Ishikawa (cell line): ENCODE measurements around a stretch of chr11.

DNA sequence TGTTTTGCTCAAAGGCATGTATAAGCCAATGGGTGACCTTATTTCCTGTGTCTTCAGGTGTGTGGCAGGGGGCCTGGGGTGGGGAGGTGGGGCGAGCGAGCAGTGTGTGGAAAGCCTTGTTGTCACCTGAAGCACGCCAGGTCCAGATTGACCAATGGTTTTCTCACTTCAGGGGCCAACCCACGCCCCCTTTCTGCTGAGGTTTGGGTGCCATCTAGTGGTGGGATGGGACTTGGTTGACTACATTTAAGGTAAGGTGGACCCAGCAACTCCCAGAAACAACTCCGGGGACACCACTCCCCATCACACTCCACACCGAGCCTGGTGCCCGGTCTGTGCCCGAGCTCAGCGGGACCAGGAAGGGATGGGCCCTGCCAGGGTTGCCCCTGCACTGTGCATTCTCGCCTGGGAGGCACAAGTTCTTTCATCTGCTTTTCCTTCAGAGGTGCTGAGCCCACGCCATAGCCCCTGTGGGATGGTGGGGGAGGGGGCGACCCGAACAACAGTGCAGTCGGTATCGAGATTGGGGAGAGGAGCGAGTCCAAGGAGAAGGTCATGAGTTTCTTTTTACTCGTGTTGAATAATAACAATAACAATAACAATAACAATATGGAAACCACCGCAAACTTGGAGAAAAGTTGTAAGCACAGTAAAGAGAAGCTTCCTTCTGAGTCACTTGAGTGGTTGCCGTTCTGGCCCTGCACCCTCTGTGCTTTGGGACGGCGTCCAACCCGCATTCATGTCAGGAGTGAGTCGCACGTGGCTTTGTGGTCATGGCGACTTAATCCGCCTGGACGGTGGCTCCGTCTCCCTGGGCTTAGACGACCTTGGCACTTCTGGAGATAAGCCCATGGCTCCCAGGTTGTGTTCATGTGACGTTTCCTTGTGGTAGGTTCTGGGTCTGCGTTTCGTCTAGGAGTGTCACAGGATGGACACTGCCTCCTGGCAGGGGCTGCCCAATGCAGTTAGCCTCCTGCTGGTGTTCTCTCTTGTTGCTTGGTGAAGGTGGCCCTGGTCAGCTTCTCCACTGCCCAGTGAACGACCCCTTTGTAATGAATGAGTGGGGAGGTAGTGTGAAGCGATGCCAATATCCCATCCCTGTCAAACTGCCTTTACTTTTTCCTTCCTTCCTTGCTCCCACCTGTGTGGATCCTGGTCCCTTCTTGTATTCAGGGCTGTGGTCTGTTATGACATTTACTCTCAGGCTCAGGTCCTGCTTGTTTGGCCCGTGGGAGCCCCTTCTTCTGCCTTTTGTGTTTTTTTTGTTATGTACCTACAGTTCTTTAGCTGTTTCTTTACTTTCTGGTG lies 40.4 kb downstream of the TPCN2 start:
- RRBS, result no CpG with 5 or more reads among the region's 35 CpGs

DNA sequence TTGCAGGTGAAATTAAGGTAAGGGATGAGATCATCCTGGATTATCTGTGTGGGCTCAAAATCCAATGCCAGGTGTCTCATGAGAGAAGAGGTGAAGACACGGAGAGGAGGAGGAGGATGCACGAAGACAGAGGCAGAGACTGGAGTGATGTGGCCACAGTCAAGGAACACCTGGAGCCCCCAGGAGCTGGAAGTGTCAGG lies 47.4 kb upstream of the SMIM38 start:
- RRBS, result no CpG with 5 or more reads among the region's 2 CpGs

GRCh38 chr11:69123510-69124054 lies 32.2 kb upstream of the SMIM38 start:
- RRBS, result no CpG with 5 or more reads among the region's 14 CpGs

- RRBS, result no CpG with 5 or more reads among the region's 18 CpGs
Measured at GRCh38 chr11:69273031-69273698, 20.8 kb upstream of the MYEOV start.

DNA sequence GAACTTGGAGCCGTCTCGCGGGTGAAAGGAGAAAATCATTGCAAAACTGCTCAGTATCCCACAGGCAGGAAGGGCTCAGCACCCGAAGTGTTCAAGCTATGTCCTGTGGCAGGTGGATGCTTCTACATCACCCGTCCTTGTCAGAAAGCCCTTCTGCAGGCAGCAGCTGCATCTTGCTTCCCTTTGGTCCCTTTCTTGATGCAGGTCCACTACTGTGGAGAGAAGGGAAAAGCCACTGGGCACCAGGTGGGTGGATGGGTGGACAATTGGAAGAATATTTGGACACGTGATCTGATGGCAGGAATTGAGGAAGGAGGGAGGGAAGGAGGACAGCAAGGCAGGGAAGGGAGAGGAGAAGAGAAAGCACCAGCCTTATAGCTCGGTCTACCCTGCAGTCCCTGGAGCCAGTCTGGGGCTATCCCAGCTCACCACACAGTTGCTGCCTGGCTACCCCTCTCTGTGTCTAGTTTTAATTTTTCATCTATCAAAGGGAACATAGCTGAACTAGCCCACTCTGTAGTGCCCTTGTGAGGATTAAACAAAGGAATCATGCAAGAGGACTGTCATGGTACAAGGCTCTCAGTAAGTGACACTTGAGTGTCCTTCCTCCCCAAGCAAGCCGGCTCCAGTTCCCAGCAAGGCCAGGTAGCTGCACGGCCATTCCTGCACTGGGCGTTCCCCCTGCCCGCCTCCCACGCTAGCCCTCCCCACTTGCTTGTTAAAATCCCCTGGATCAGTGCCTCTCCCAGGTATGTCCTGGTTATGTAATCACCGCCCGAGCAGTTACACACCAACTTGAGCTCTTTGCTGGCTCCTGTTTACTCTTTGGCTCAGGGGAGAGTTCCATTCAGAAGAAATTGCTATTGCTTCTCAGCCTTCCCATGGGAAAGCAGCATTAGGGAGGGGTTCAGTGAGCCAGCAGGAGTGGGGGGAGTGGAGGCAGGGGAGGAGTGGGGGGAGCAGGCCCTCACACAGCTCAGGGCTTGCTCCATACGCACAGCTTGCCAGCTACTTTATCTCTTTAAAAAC lies 19.6 kb upstream of the MYEOV start:
- RRBS, result no CpG with 5 or more reads among the region's 15 CpGs

- RRBS, result no CpG with 5 or more reads among the region's 13 CpGs
Measured at GRCh38 chr11:69356670-69357162, 62.8 kb downstream of the MYEOV start.

DNA sequence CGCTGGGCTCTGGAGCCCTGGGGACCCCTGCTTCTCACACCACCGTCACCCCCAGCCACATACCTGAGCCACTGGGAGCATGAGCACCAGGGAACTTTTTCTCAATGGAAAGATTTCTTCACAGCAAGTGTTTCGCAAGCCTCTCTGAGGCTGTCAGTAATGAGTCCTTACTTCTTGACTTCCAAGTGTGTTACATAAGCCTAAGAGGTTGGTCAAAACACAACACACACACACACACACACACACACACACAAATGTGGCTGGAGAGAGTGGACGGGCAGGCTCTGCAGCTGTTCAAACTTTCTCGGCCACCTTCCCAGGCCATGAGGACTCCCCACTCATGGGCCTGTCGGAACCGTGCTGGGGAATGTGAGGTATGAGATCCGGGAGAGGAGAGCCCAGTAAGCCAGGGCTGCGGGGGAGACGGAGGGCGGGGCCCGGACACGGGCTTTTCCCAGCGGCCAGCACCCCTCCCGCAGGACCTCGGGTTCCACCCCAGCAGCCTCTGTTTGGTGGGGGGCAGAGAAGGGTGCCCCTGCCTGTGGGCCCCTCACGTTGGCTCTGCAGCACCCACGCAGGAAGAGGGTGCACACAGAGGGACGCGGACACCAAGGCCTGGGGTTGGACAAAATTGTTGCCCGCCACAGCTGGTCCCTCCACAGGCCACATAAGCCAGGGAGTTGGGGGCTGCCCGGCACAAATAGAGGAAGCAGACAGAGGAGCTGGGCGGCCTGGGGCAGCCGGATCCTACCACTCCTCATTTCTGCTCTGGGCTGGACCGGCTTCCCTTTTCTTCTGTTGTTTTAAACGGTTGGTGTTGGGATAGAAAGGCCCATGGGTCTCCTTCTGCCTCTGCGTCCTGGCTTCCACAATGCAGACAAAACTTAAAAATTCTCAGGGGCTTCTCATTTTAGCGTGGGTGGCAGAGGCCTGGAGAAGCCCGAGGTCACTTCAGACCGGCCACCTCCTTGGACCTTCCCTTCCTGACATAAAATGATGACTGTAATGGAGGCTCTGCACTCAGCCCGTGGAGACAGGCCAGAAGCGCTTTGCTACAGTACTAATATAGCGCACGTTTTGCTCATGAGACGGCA lies 151.0 kb downstream of the MYEOV start:
- RRBS, result 69% methylated on average over 9 of the region's 35 CpGs

GRCh38 chr11:69465313-69466153 lies 171.6 kb downstream of the MYEOV start:
- RRBS, result 11% methylated on average over 4 of the region's 19 CpGs

- RRBS, result no CpG with 5 or more reads among the region's 6 CpGs
Measured at GRCh38 chr11:69483406-69483765, 157.6 kb upstream of the CCND1 start.

- RRBS, result no CpG with 5 or more reads among the region's 27 CpGs
Measured at GRCh38 chr11:69539648-69540637, 101.0 kb upstream of the CCND1 start.

- RRBS, result no CpG with 5 or more reads among the region's 8 CpGs
Measured at GRCh38 chr11:69634616-69635183, 6.3 kb upstream of the CCND1 start.

DNA sequence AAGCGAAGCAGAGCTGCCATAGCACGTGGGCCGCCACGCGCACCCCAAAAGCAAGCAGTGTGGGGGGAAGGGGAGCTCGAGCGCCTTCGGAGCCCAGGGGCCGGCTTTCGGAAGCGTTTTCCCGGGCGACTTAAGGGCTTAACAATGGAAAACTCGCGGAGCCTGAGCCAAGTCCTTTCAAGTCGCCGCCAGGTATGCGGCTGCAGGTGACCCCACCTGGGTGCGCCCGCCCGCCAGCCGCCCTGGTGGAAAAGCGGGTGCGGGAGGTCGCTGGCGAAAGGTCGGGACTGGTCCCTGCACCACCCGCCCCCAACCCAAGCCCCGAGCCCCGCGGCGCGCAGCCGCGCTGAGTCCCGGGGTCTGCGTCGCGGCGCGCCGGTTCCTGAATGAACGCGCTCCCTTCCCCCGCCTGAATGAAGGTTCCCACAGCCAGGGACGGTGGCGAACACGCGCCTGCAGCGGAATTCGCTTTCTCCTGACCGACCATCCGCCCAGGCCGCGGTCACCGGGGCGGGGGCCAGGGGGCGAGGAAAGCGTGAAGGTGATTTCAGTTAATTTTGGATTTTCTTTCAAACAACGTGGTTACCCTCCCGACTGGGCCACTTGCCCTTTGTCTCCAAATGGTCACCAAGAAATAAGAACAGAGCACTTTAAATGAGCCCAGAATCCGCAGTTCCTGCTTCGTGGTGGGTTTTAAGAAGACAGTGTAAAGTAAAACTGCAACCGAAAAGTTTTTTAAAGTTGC lies 2.7 kb upstream of the CCND1 start:
- RRBS, result 8% methylated on average over 9 of the region's 64 CpGs

- RRBS, result no CpG with 5 or more reads among the region's 18 CpGs
Measured at GRCh38 chr11:69652183-69653453, 11.7 kb downstream of the CCND1 start.

DNA sequence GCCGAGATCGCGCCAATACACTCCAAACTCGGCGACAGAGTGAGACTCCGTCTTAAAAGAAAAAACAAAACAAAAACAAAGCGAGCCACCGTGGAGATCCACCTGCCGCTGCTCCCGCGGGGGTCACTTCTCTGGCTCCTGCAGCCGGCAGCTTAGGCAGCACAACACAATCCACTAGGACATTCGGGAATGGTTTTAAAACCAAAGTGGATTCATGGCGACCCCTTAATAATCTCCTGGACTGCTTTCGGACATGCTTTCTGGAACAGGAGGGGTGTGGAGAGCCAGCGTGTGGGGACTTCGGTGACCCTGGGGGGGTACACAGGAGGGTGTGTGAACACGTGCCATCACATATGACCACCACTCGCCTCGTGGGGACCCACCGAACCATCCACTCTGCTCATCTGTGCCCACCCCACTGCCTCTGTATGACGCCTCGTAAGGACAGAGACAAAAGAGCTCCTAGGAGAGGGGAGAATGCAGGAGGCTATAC lies 9.0 kb downstream of the LTO1 start:
- RRBS, result no CpG with 5 or more reads among the region's 23 CpGs

DNA sequence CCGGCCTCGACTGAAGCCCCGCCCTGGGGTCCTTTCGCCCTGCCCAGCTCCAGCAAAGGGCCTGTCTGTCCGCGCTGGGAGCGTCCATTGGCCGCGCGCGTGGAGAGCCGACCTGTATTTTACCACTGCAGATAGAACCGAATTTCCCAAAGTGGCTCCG lies 179 bp upstream of the LTO1 start:
- RRBS, result 4% methylated on average over 1 of the region's 14 CpGs

GRCh38 chr11:69700591-69701279 lies 3.1 kb downstream of the FGF19 start:
- RRBS, result 3% methylated on average over 6 of the region's 18 CpGs

- RRBS, result no CpG with 5 or more reads among the region's 7 CpGs
Measured at GRCh38 chr11:69707031-69707493, 3.2 kb upstream of the FGF19 start.

GRCh38 chr11:69854902-69855220 lies 35.6 kb upstream of the FGF3 start:
- RRBS, result no CpG with 5 or more reads among the region's 4 CpGs

DNA sequence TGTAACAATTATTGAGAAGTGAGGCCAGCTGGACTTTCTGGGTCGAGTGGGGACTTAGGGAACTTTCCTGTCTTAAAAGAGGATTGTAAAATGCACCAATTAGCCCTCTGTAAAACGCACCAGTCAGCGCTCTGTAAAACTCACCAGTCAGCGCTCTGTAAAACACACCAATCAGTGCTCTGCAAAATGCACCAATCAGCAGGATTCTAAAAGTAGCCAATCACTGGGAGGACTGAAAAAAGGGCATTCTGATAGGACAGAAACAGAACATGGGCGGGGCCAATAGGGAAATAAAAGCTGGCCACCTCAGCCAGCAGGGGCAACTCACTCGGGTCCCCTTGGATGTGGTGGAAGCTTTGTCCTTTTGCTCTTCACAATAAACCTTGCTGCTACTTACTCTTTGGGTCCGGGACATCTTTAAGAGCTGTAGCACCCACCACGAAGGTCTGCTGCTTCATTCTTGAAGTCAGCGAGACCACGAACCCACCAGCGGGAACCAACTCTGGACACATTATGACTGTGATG lies 40.1 kb upstream of the FGF3 start:
- RRBS, result no CpG with 5 or more reads among the region's 11 CpGs

GRCh38 chr11:69891278-69891864 lies 72.2 kb upstream of the FGF3 start:
- RRBS, result 50% methylated on average over 10 of the region's 28 CpGs